Fibroblast of villous mesenchyme (primary cell): ENCODE measurements around a stretch of chr16.

DNA sequence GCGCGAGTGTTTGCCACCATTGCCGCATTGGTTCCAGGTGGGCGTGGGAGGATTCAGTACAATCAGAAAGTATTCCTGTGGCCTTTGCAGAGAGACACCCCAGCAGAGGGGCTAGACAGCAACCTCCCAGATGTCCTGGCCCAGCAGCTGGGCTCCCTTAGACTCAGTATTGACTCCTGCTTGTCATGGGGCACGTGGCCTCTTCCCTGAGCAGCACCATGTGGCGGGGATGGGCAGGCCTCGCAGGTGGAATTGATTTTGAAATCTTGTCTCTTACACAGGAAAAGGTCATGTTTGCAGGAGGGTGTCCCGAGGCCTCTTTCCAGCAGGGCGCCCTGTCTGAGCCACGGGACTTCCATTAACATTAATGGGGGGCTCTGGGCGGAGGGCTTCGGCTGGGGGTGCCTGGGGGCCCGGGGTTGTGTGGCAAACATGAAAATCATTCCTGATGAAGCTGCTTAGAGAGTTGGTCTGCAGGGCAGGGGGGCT lies 96.4 kb downstream of the C16orf78 start:
- CAGE, long polyA plus RNA: no peak

DNA sequence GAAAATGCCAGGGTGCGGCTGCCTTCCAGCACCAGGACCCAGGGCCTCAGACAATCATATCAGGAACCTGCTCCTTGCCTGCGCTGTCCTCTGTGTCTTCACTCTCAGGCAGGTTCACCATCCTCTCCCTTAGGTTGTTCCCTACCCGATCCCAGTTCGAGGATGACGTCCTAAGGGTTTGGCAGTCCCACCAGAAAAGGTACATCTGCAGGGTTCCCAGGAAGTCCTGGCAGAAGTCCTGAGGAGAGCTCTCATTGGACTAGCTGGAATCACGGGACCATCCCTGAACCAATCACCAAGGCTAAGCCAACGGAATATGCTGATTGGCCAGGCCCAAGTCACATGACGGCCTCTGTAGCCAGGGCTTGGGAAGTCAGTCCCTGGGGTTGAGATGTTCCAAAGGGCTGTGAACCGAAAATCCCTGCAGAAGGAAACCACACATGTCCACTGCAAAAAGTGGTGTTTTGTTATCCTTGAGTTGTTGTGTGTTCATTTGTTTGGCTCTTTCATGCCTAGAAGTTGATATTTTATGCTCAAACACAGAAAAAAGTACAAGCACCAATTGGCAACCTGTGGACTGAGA lies 68.1 kb upstream of the ZNF423 start:
- CAGE, long polyA plus RNA: no peak

DNA sequence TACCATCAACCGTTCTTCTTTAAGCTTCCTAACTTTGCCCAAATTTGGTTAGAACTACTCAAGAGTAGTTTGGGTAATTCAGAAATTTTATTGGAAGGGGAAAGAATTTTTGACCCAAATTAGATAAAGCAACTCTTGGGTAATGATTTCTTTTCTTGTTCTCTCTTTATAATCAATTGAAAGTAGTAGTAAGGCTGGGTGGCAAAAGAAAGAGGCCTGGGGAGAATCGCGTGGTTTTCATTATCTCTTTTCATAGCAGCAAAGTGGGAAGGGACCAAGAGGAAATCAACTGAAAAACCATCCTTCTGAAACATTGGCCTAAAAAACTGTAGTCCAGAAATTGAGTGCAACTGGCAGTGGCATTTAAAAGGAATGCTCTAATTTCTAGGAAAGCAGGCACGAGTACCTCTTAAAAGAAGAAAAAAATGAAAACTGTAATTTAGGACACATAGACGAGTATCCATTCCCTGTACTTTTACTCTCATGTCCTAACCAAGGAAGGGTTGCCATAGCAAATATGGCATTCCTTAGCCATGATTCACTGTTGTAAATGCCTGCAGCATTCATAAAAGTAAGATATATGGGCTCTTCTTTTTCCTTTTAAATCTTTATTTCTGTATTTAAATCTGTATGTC lies 49.6 kb downstream of the TENT4B start:
- CAGE, long polyA plus RNA: no peak

- CAGE, long polyA plus RNA: no peak
Observed at GRCh38 chr16:50324169-50324824, 44.5 kb downstream of the BRD7 start.

GRCh38 chr16:50326849-50327511 lies 41.8 kb downstream of the BRD7 start:
- CAGE, long polyA plus RNA: no peak

- CAGE, long polyA plus RNA: no peak
Observed at GRCh38 chr16:50547246-50548064, 741 bp upstream of the NKD1 start.

GRCh38 chr16:50745014-50745501 lies 3.2 kb downstream of the CYLD start:
- CAGE, long polyA plus RNA: no peak

DNA sequence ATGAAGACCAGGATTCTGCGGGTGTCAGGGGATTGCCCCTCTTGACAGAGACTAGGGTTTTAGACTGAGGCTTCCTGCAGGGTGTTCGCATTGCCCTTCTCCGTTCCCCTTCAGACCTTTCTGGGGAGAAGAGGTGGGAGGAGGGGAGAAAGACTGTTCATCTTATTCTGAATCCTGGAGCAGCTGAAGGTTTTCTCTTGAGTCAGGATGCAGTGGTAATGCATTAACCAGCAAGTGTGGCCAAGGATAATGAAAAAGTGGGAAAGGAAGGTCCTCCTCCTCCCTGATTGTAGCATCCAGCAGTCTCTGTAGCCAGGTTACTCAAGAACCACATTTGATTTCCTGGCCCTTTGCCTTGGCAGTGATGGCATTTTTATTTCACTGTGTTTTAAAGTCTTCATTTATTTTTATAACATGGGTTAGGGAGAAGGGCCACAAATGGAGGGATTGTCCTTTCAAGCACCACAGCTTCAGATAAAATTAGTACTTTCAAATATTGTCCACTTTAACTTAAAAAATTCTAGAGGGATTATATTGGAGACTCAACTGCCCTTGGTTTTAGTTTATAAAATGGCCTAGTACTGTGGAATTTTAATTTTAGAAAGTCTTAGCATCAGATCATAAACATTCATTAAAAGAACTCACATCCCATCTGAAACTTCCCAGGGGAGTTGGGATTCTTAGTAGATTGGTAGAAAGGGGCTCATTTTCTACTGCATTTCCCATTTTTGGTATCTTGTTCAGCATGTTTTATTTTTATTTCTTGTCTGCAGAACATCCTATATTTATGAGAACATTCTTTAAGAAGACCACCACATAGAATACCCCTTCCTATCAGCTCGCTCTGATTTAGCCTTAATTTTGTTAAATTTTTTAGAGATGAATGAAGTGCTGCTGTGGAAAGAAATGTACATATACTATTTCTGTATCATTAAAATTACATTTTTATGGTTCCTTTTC lies 59.4 kb downstream of the CYLD start:
- CAGE, long polyA plus RNA: no peak

- CAGE, long polyA plus RNA: no peak
Observed at GRCh38 chr16:50859621-50860383, 117.9 kb downstream of the CYLD start.

DNA sequence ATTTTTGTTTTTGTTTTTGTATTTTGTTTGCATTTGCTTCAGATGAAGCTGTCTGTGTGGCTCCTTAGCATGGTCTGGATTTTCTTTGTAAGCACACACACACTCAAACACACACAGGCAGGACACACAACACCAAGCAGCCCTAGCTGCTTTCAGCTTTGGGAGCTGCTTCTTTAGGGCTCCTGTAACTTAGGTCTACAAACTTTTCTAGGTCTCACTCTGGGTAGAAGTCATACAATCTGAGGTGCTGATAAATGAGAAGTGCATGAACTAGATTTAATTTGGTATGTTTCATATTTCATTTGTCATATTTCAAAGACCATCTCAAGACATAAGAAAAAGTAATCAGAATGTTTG lies 3.0 kb downstream of the SALL1 start:
- CAGE, long polyA plus RNA: no peak

GRCh38 chr16:51155100-51155765 lies 4.2 kb upstream of the SALL1 start:
- CAGE, long polyA plus RNA: no peak

- CAGE, long polyA plus RNA: no peak
Observed at GRCh38 chr16:51522773-51523367, 371.8 kb upstream of the SALL1 start.

GRCh38 chr16:51763313-51763752 lies 612.3 kb upstream of the SALL1 start:
- CAGE, long polyA plus RNA: no peak

- CAGE, long polyA plus RNA: no peak
Observed at GRCh38 chr16:52256351-52256826, 290.6 kb downstream of the TOX3 start.

DNA sequence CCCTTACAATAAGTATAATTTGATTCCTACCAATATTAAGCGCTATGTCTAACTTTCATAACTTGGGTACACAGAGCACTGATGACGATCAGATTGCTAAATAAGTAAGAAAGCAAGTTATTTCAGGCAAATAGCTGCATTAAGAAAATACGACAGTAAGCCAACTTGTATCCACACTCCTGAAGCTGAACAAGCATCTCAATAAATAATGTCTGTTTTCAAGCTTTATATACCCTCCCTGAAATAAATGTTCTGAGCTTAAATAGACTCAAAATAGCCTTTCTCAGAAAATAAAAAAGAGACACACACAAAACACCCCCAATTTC lies 2.5 kb downstream of the TOX3 start:
- CAGE, long polyA plus RNA: no peak

- CAGE, long polyA plus RNA: no peak
Observed at GRCh38 chr16:52544975-52545600, 1.9 kb downstream of the TOX3 start.

GRCh38 chr16:52561861-52562475 lies 15.0 kb upstream of the TOX3 start:
- CAGE, long polyA plus RNA: no peak

GRCh38 chr16:52577862-52578741 lies 31.2 kb upstream of the TOX3 start:
- CAGE, long polyA plus RNA: no peak

DNA sequence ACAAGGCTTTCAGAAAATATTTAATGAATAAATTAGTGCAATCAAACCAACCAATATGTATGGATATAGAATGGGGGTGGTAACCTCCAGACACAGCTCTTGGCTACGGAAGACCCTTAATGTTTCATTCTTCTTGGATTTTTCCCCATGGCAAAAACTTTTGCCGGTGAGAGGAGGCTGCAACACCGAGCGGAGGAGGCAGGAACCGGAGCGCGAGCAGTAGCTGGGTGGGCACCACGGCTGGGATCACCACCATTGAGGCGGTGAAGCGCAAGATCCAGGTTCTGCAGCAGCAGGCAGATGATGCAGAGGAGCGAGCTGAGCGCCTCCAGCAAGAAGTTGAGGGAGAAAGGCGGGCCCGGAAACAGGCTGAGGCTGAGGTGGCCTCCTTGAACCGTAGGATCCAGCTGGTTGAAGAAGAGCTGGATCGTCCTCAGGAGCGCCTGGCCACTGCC lies 108.2 kb upstream of the TOX3 start:
- CAGE, long polyA plus RNA: no peak

DNA sequence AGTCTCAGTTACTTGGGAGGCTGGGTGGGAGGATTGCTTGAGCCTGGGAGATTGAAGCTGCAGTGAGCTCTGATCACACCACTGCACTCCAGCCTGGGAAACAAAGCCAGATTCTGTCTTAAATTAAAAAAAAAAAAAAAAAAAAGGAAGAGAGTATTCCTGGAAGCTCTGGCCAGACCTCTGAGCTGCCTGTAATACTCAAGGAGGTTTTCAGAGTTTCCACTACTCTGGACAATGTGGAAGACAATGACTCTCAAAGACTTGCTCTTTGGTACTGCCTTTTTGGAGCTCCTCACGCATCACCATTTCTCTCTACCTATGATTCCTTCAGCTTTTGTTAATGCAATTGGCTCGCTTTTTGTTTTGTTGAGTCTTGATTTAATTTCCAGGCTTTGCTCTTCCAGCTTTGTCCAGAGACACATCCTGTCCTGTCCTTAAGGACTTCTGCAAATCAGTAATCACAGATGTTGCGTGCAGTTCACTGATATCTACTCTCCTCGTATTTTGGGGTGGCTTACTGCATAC lies 10.8 kb downstream of the CHD9 start:
- CAGE, long polyA plus RNA: no peak